Measurements from ENCODE around the gene CHURC1.

GRCh38 chr14:64220325-64221124 lies 73.6 kb downstream of the ESR2 start:
- PRO-cap: no peak

GRCh38 chr14:64293389-64293993 lies 680 bp downstream of the ESR2 start:
- PRO-cap: no peak

DNA sequence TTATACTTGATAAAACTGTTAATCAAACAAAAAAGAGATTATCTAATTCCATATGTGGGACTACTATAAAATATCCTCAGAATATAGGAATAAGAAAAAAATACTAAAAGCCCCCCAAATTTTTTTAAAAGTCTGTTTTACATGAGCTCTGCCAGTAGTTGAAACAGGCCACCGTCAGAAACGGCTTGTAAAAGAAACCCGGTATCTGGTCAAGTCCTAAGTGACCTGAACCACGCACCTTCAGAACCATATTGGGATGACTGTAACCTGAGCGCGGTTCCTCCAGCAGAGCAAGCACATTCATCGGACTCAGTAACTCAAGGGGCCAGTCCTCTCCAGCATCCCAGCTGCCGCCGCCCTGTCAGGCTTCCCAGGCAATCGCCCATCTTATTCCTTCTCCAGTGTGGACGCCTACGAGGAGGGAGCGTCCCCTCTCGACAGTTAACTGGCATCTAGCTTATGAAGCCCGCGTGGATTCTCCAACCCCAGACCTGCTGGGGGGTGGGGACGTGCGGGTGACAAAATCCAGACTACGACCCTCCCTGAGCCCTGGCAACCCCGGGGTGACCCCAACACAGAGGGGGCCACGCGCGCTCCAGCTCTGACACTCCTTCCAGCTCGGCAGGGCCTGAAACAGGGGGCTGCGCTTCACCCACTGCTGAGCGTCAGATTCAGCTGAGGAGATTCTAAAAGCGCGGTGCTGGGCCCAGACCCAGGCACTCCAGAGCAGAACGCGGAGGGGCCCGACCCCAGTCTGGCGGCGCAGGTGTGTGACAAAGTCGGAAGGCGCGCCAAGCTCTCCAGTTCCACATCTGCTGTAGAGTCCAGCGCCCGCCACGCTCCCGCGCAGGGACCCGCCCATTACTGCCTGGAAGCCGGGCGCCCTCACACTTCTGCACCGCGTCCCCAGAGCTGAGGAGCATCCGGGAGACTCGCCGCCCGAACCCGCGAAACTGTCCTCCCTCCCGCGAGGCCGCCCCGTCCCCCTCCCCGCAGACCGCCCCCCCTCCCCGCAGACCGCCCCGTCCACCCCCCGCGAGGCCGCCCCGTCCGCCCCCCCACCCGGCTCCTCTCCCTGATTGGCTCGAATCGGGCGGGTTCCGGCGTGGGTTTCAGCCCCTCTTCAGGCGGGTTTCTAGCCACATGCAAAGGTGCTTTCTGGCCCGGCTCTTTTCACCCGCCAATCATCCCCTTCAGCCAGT lies 43.9 kb upstream of the ESR2 start:
- PRO-cap: bidirectional peak, plus-strand start at position 401 of the sequence, minus-strand start at position 360 of the sequence; bidirectional peak, plus-strand start outside the sequence, minus-strand start at position 955 of the sequence

GRCh38 chr14:64405101-64405709 lies 17.1 kb downstream of the MTHFD1 start:
- PRO-cap: no peak

DNA sequence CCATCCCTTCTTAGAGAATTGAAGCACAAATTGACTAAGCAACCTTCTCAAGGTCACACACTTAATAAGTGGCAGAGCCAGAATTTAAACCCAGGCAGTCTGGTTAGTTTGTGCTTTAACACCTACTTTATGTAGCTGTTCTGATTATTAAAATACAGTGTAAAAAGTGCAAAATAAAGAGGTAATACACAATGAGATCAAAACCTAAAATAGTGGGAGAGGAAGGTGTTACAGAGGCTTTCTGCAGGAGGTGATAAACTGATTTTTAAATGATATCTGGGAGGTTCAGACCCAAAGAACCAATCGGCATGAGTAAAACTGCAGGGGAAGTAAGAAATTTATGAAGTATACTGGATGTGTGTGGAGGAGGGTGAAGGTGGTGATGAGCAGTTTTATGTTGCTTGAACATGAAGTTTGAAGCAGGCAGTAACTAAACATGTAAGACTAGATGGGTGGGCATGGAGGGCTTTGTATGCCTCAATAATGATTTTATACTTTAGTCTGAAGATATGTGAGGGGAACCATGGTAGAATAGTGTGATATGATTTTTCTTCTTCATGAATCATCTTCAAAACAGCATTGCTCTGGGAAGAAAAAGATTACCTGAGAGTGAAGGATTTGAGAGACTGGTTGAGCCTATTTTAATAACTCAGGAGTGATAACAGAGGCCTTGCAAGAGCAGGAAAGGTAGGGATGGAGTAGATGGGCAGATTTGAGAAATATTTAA lies 5.8 kb downstream of the ZBTB1 start:
- PRO-cap: no peak

- PRO-cap: no peak
Observed at GRCh38 chr14:64521547-64522657, 17.3 kb downstream of the ZBTB1 start.

GRCh38 chr14:64656842-64657336 lies 47.3 kb upstream of the PLEKHG3 start:
- PRO-cap: no peak

DNA sequence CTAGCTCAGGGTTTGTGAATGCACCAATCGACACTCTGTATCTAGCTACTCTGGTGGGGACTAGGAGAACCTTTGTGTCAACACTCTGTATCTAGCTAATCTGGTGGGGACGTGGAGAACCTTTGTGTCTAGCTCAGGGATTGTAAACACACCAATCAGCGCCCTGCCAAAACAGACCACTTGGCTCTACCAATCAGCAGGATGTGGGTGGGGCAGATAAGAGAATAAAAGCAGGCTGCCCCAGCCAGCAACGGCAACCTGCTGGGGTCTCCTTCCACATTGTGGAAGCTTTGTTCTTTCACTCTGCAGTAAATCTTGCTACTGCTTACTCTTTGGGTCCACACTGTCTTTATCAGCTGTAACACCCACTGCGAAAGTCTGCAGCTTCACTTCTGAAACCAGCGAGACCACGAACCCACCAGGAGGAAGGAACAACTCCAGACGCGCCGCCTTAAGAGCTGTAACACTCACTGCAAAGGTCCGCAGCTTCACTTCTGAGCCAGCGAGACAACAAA lies 45.5 kb upstream of the PLEKHG3 start:
- PRO-cap: no peak

DNA sequence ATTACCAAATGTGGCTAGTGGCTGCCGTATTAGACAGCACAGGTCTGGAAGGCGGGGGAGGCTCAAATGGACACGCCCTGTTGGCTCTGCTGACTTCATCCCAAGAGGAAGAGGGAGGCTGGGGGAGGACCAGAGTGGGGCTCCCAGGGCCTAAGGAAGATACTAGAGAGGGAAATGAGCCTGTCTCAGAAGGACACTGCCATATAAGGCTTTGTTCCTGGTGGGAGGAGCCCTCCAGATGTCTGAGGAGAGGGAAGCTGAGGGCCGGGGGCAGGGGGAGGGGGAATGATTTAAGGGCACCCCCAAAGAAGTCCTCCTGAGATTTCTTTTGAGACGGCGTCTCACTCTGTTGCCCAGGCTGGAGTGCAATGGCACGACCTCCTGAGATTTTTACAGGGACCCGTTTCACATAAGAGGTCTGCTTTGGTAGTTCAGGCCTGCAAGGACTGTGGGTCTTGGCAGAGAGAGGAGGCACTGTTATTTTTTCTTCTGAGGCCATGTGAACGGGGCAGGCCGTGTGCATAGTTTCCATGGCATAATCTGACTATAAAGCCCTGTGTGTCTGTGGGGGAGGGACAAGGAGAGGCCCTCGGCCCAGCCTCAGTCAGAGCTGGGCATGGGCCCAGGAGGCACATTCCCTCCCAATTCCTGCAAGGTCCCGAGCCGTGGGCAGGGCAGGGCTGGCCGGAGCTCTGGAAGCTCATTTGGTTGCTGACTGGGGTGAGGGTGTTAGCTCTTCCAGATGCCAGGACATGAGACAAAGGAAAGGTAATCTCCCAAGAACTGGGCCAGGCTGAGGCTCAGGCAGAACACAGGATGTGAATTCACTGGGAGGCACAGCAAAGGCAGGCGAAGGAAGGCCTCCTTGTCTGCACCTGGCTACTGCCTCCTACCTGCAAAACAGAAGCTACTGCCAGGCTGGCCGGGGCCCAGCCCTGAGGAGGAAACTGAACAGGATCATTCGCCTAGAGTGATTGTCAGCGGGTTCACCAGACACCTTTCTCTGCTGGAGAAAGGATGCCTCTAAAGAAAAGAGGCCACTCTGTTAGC lies 22.1 kb upstream of the PLEKHG3 start:
- PRO-cap: bidirectional peak, plus-strand start at position 603 of the sequence, minus-strand start at position 476 of the sequence; bidirectional peak, plus-strand start at position 807 of the sequence, minus-strand start at position 818 of the sequence

DNA sequence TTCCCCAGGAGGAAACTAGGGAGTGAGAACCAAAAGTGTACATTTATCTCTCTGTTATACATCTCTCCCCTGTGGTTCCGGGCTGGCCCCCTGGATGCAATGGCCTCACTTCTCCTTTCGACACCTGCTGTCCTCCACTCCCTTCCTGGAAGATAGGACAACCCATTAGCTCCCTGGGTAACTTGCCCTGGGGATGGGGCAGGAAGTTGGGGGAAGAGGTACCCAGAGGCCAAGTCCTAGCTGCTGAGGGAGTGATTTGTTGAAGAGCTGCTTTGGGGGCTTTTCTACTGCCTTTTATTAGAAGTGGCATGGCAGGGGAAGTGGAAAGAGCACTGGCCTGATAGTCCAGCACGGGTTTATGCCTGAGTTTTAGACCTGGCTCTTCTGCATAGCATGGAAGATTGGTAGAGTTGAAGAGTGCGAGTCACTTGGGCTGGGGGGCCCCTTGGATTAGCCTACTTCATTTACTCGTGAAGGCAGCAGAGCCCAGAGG lies 1.6 kb downstream of the PLEKHG3 start:
- PRO-cap: bidirectional peak, plus-strand start at position 201 of the sequence, minus-strand start at position 147 of the sequence

DNA sequence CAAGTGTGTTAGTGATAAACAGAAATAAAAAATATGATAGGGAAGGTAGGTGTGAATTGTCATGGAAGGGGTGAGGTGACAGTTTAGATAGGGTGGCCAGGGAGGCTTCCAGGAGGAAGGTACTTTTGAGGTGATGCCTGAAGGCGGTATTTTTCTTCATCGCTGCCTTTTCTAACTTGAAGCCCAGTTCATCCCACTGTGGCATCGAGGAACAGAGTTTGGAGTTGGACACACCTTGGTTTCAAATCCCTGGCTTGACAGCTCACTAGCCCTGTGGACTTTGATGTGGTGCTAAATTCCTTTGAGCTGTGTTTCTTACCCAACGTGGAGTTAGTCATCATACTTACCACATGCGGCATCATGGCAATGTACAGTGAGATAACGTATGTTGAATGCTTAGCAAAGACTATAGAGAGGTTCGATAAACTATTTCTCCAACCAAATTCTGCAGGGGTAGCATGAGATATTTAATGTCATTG lies 3.4 kb downstream of the PLEKHG3 start:
- PRO-cap: unidirectional peak, minus-strand start at position 220 of the sequence

GRCh38 chr14:64715279-64716528 lies 11.5 kb downstream of the PLEKHG3 start:
- PRO-cap: bidirectional peak, plus-strand start at chr14:64716008, minus-strand start at chr14:64715971; bidirectional peak, plus-strand start at chr14:64716262, minus-strand start at chr14:64716124

DNA sequence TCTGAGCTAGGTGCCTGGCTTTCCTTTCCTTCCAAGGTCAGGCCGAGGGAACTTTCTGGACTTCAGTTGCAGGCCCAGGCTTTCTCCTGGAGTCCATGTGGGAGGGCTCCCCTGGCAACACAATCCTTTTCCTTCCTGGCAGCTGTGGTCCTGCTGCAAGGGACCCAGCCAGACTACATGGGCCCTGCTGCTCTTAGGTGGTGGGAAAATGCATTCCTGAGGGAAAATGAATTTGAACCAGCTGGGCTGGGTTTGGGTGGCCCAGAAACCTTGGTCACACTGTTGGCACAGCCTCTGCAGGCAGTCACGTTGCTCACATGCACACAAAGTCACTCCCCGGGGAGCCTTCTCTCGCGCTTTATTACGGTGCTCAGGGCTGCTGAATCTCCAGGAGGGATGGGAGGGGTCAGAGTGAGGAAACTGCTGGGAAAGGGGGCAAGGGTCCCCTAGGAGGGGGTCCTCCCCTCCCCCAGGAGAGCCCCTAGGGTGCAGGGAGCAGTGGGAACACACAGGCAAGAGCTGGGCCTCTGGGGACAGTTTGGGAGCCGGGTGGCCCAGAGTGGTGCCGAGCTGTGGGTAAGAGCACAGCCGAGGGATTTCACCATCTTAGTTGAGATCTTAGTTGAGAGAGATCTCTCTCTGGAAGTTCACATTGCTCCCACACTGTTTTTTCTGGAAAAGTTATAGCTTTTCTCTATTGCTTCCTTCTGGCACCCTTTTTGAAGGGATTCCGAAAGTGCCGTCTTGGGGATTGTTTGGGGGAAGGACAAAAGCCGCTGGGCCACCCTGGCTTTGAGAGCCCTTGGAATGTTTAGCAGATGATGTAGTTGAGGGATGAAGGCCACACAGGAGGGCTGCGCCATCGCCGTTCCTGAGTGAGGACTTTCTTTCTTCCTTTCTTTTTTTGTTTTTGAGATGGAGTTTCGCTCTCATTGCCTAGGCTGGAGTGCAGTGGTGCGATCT lies 17.4 kb downstream of the PLEKHG3 start:
- PRO-cap: bidirectional peak, plus-strand start at position 390 of the sequence, minus-strand start at position 281 of the sequence

- PRO-cap: unidirectional peak, minus-strand start at chr14:64722956
Observed at GRCh38 chr14:64722869-64723400, 18.7 kb downstream of the PLEKHG3 start.

- PRO-cap: no peak
Observed at GRCh38 chr14:64855530-64856164, 24.1 kb downstream of the SPTB start.

DNA sequence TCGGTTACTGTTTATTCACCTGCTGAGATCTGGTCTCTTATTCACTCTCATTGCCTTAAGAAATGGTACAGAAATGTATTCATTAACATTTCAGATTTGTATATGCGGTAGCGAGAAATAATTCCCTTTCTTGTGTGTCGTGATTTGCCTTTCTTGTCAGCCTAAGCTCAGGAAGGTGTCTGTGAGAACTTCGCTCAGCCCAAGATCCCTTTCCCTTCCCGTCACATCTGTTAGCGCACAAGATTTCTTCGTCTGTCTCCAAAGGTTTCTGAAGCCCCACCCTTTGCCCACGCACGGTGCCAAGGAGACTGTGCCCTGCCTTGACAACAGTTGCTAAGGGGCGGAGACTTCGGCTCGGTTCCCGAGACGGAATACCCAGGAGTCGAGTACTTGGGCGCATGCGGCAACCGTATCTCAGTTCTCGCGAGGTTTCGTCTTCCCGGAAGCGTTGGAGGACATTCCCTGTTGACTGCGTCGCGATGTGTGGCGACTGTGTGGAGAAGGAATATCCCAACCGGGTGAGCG lies at the start of gene CHURC1:
TSS of gene CHURC1 (plus strand) at position 439 of the 525 bp plus-strand sequence.
- PRO-cap: bidirectional peak, plus-strand start at position 442 of the sequence, minus-strand start at position 229 of the sequence

DNA sequence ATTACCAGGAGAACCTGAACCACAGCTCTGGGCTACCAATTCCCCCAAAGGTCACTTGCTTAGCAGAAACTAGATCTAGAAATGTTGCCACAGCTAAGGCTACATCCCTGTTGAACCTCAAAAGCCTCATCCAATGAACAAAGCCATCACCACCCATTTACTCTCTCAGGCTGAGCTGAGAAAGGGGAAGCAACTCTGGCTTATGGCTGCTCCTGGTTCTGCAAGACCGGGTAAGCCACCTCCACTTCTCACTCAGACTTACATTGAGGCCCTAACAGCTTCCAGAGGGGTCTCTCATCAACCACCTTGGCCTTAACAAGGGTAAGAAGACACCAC lies 27.6 kb downstream of the MAX start:
- PRO-cap: no peak

DNA sequence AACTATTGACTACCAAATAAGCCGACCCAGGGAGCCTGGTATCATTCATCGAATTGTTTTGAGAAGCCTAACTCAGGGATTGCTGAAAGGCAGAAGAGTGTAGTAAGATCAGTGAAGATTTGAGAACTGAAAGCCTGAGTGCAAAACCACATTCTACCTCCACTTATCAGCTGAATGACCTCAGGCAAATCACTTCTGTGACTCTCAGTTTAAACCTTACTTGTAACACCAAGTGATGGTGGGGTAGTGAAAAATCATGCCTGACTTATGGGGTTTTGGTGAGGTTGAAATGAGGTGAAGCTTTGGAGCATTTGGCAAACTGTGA lies 126.1 kb upstream of the MAX start:
- PRO-cap: no peak

GRCh38 chr14:66495611-66496021 lies 9.4 kb downstream of the CCDC196 start:
- PRO-cap: no peak

DNA sequence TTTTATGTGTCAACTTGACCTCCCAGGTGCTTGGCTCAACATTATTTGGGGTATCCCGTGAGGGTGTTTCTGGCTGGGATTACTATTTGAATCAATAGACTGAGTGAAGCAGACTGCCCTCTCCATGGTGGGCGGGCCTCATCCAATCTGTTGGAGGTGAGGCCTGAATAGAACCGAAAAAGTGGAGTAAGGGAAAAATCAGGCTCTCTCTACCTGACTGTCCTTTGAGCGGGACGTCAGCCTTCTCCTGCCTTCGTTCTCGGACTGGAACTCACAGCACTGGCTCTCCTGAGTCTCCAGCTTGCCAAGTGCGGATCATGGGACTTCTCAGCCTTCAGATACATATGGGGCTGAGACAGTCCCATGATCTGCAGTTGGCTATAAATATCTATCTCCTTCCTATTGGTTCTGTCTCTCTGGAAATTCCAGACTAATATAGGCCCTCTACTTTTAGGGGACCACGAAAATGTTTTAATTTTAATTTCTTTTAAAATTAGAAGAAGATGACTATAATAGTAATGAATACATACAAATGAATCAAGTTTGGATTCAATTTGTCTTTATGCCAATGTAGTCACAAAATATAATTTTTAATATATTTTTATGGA lies 29.7 kb upstream of the PLEK2 start:
- PRO-cap: no peak

All from rectum (tissue), 1 donor.